Lower leg skin (tissue), 2 donors: ENCODE measurements around the genes MGLL and GATA2.

- PRO-cap: no peak
- RAMPAGE, long total RNA, 2 experiments: no peak in any of the 2 experiments
These were observed 10.7 kb downstream of the TPRA1 start for GRCh38 chr3:127579461-127580641.

DNA sequence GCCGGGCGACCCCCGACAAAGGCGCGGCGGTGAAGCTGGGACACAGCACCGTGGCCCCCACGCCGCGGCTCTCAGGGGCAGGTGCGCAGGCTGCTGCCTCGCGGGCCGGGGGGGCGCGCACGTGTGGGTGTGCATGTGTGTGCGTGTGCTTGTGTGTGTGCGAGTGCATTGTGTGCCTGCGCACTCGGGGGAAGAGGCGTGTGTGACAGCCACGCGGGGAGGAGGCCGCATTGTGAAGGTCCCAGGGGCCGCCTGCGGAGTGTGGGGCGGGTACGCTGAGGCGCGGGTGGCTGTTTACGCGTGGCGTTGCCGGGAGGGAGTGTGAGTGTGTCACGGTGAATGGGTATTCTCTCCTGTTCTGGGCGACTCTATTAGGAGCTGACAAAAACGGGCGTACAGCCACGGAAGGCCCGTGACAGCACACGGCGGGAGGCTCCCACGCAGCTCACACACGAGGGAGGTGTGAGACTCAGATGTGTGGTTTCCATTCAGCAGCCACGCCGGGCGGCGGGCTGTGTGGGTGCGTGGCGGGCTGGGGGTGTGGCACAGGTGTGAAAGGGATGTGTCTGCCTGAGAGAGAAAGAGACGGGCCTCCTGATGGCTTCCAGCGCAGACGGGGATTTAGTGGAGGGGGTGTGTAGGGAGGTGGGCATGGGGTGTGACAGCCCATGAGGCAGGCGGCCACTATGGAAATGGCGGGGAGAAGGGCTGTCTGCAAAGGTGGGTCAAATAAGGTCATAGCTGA is 674 bp downstream of the PODXL2 start:
- PRO-cap: no peak
- RAMPAGE, long total RNA, 2 experiments: no peak in any of the 2 experiments

- PRO-cap: no peak
- RAMPAGE, long total RNA, 2 experiments: no peak in any of the 2 experiments
These were observed 13.5 kb downstream of the ABTB1 start for GRCh38 chr3:127685929-127686946.

- PRO-cap: unidirectional peak, plus-strand start at chr3:127697707
- RAMPAGE, long total RNA, 2 experiments: no peak in any of the 2 experiments
These were observed 24.4 kb downstream of the ABTB1 start for GRCh38 chr3:127696858-127697867.

DNA sequence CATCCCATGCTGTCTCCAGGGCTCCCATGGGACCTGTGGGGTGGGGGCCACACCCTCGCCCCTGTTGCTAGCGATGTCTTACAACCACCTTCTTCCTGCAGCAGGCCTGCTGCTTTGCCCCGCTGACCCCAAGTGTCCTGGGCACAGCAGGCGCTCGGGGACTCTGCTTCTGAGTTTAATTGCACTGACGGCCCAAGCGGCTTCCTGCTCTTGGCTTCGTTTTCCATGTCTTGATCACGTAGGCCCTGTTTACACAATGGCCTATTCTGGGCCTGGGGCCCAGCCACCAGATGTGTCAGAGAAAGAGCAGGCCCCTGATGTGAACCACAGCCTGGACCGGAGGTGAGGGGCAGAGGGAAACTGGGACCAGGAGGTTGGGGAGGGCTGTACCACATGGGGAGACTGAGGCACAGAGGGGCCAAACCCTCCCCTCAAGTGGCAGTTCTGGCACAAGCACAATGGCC is 25.1 kb downstream of the ABTB1 start:
- PRO-cap: no peak
- RAMPAGE, long total RNA, 2 experiments: no peak in any of the 2 experiments

- PRO-cap: no peak
- RAMPAGE, long total RNA, 2 experiments: no peak in any of the 2 experiments
These were observed 70.9 kb downstream of the ABTB1 start for GRCh38 chr3:127743417-127744218.

DNA sequence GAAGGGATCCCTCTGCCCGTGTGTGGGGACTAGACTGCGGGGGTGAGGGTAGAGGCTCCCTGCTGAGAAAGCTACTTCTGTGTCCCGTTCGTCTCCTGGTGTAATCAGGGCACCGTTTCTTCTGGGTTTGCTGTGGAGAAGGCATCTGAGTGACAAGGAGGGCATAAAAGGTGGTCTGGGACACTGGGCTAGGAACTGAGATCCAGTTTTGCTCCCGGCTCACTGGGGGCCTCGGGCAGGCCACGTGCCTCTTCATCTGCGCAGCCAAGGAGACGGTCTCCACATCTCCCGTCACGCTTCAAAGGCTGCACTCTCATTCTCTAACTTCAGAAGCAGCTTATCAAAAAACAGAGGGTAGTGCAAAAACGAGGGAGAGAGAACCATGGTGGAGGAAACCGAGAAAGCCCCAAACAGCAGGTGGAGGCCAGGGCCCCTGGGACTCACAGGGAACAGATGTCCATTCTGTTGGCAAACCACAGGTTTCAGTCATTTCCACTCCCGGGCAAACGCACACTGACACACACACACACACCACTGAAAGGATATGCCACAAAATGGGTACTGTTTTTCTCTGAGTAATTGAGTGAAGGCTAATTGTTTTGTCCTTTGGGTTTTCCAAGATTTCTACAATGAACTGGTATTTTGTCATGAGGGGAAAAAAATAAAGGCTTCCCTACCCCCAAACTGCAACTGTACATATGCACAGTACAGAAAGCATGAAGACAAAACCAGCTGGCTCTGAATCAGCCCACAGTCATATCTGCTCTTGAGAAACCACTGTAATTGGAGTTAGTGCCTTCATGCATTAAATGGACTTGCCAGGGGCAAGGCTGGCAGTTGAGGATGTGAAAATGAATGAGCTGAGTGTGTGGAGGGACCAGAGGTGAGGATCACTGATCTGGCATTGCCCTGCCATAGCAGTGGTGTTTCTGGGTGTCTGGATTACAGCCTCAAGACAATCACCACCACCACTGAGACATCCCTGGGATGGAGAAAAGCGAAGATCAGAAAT is 71.9 kb downstream of the MGLL start:
- PRO-cap: no peak
- RAMPAGE, long total RNA, 2 experiments: no peak in any of the 2 experiments

DNA sequence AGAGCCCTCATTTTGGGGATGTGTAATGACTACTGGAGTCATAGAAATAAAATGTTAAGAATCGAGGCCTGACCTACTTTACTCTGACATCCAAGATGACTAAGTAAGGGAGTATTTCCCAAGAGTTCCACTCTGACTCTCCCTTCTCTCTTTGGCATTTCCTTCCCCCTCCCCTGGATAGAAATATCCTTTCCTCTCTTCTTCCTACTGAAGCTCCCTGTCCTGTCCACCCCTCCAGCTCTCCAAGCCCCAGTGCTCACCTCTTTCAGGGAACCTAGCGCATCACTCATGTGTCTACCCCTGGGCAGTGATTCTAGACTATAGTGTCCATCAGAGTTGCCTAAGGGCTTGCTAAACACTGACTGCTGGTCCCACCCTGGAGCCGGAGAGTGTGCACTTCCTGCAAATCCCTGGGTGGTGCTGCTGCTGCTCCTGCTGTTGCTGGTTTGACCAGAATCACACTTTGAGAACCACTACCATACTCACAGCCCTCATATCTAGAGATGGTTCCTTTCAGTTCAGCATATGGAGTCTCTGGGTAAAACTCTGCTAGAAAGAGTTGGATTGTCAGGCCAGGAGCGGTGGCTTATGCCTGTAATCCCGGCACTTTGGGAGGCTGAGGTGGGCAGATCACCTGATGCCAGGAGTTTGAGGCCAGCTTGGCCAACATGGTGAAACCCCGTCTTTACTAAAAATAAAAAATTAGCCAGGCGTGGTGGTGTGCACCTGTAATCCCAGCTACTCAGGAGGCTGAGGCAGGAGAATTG is 53.6 kb downstream of the MGLL start:
- PRO-cap: no peak
- RAMPAGE, long total RNA, 2 experiments: no peak in any of the 2 experiments

DNA sequence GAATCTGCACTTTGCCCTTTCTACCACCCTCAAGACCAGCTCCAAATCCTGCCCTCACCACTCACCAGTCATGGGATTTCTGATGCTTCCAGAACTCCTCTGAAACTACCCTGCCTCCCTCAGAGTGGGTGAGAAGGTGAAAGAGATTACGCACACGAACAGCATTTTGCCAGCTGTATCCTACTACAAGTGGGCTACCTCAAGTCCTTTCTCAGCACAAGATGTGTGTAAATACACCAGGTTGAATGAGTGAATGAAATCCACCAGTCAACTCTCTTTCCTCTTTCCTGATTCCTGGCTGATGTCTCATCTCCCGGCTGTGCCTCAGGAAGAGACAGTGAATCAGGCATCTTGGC is 23.0 kb downstream of the MGLL start:
- PRO-cap: no peak
- RAMPAGE, long total RNA, 2 experiments: no peak in any of the 2 experiments

GRCh38 chr3:127816088-127816674 is 6.1 kb downstream of the MGLL start:
- PRO-cap: no peak
- RAMPAGE, long total RNA, 2 experiments: no peak in any of the 2 experiments

GRCh38 chr3:127822094-127823294 is at the start of gene MGLL:
TSS of gene MGLL (minus strand) at chr3:127822515.
- PRO-cap: bidirectional peak, plus-strand start at chr3:127822393, minus-strand start at chr3:127822356; bidirectional peak, plus-strand start at chr3:127822966, minus-strand start at chr3:127822787; bidirectional peak, plus-strand start at chr3:127823172, minus-strand start at chr3:127823185
- RAMPAGE, long total RNA, 2 experiments: start-site peak on the minus strand in 2 of 2 experiments, at chr3:127822466-127823204 at its widest, 19 to 319 reads per replicate

GRCh38 chr3:127954361-127955186 is 39.5 kb downstream of the KBTBD12 start:
- PRO-cap: no peak
- RAMPAGE, long total RNA, 2 experiments: no peak in any of the 2 experiments

DNA sequence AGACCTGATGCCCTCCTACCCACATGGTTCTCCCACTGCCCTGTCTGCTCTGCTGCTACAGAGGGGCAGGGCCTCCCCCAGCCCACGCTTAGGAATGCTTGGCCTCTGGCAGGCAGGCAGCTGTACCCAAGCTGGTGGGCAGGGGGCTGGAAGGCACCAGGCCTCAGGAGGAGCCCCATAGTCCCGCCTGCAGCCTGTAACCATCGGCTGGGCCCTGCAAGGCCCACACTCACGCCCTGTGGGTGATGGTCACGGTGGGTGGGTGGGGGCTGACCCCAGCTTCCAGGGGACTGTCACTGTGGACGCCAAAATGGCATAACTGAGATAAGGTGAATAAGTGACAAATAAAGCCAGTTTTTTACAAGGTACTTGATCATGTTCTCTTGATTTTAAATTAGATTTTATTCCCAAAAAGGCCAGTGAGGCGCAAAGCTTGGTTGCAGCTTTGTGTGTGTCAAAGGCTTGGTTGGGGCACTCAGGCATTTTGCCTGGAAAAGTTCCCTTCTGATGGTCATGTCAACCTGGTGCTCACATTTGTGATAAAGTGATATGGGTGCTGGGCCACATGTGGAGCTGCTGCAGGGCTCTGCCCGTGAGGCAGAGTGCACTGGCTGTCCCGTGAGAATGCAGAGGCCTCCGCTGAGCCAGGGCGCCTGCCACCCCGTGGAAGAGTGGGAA is 19.2 kb downstream of the SEC61A1 start:
- PRO-cap: no peak
- RAMPAGE, long total RNA, 2 experiments: no peak in any of the 2 experiments

- PRO-cap: no peak
- RAMPAGE, long total RNA, 2 experiments: no peak in any of the 2 experiments
These were observed 29.2 kb downstream of the RUVBL1 start for GRCh38 chr3:128094318-128094822.

DNA sequence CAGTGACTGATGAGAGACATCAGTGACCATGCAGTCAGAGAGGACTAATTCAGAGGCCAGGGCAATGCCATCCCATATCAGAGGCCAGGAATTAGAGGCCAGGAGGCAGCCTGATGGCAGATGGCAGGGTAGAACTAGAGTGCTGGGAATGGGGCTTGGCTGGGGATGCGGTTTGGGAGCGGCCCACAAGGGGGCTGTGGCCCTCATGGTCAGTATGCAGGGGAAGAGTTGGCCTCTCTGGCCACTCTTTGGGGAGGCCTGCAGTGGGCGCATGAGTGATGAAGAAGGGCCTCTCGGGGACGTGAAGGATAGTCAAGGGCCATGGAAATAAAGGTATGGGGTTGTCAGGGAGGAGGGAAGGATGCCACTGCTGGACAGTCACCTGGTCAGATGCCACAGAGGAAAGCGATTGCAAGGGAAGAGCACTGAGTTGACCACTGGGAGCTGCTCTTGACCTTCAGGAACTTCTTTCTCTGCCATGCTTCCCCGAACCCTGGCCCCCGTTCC is 101.7 kb downstream of the EEFSEC start:
- PRO-cap: no peak
- RAMPAGE, long total RNA, 2 experiments: no peak in any of the 2 experiments

GRCh38 chr3:128350048-128350464 is 116.6 kb downstream of the DNAJB8 start:
- PRO-cap: no peak
- RAMPAGE, long total RNA, 2 experiments: no peak in any of the 2 experiments

DNA sequence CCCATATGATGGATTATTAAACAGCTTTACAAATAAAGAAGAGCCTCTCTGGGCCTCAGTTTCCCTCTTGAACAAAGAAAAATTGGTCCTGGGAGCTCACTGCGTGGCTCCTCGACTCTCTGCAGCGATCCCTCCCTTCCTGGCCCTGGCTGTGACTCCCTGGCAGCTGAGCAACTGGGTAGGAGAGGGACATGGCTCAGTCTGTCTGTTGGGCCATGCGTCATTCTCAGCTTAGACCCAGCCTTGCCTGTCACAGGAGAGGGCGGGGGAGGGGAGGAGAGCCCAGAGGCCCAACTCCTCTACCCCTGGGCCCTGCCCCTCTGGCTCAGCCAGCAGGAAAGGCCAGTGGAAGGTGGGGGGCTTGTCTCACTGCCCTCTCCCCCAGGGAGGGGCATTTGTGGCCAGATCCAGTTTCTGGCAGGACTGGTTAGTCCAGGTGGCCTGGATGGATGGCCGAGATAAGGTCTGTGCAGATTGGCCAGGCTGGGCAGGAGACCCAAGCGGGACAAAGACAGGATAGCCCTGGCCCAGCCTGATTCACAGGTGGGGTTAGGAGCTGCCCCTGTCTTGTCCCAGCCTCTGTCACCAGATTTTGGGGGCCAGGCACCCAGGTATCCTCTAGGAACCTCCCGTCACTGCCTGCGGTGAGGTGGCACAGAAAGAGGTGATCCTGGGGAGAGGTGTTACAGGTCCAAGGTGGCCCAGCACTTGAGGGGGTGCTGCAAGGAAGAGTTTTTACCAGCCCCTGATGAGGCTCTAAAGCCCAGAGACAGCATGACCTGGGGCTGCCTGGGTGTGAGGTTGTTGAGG is 31.5 kb downstream of the DNAJB8 start:
- PRO-cap: no peak
- RAMPAGE, long total RNA, 2 experiments: no peak in any of the 2 experiments

DNA sequence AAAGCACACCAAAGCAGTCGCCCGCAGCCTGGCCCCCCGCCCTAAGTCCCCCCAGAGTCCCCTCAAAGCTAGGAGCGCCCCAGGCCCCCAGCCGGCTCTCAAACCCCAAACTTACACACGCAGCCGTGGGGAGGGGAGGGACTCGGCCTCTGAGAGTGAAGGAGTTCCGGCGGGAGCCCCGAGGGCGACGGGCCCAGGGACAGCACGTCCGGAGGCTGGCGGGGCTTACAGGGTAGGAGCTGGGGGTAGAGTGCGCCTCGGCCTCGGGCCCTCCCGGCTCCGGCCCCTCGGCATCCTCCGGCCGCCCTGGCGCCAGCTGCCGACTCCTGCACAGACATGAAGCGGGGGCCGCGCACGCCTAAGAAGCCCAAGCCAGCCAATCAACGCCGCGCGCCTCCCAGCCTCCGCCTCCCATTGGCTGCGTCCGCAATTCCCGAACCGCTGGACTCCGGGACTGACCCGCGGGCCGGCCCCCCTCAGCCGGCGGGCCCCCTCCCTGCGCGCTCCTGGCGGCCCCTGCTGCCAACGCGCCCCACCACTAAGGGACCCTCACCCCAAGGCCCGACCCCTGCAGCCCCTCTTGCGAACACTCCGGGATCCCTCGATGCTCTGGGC is 5.3 kb downstream of the GATA2 start:
- PRO-cap: bidirectional peak, plus-strand start at position 429 of the sequence, minus-strand start at position 336 of the sequence
- RAMPAGE, long total RNA, 2 experiments: start-site peak on the minus strand in 1 of 2 experiments, centred at position 335 of the sequence, 15 reads per replicate

- PRO-cap: unidirectional peak, minus-strand start at chr3:128493200
- RAMPAGE, long total RNA, 2 experiments: no peak in any of the 2 experiments
These were observed at the start of gene GATA2 for GRCh38 chr3:128492726-128493508. TSS of gene GATA2 (minus strand) at chr3:128493201.

DNA sequence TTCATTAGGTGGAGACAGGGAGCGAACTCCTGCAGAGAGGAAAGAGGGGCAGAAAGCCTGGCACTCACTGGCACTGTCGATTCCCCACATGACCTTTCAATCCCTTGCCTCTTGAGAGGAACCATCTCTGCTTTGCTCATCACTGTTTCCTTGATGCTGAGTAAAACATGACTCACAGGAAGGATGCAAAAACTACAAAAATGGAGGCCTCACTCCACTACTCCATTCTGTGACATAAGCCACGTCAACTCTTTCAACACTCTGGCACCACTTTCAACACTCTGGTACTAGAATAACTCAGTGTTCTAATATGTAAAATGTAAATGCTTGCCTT is 31.1 kb downstream of the RPN1 start:
- PRO-cap: no peak
- RAMPAGE, long total RNA, 2 experiments: no peak in any of the 2 experiments